ENCODE measurements around the gene ICE2.

DNA sequence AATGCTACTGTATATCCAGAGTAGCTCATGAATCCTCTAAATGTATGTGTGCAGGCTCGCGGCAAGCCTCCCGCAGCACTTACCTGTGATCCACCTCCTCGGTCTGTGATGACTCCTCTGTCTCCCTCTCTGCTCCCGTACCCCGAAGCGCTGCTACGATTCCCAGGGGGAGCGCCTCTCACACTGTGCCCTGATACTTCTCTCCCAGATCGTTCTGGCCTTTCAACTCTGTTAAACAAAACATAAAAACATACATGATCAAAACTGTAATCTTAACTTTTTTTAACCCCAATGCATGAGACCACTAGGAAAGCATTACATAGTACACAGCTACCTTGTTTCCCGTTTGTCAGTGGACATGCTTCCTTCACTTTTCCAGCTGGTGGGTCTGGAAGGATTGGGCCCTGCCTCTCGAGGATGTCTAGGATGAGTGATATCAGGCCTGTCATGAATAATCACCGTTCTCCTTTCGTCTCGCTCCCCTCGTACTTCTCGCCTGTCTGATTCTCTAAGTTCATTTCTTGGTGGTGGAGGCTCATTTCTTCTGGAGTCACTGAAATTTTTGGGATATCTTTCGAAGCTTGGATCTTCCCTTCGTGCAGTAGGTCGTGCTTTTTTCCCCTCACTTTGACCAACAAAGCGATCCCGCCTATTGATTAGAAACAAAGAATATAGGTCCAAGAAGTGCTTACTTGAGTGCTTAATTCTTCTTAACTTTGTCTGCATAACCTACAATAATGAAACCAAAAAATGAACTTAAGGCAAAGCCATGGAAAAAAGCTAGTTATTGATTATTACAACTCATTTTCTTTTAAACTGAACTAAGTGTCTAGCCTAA lies 46.4 kb downstream of the SLTM start:
- RAMPAGE, long total RNA, result no peak
- RRBS, result no CpG with 5 or more reads among the region's 22 CpGs

GRCh38 chr15:58889313-58890039 lies 44.0 kb downstream of the SLTM start:
- RAMPAGE, long total RNA, result no peak
- RRBS, result no CpG with 5 or more reads among the region's 9 CpGs

- RAMPAGE, long total RNA, result no peak
- RRBS, result no CpG with 5 or more reads among the region's 4 CpGs
These were observed 39.1 kb downstream of the SLTM start for GRCh38 chr15:58894327-58894764.

DNA sequence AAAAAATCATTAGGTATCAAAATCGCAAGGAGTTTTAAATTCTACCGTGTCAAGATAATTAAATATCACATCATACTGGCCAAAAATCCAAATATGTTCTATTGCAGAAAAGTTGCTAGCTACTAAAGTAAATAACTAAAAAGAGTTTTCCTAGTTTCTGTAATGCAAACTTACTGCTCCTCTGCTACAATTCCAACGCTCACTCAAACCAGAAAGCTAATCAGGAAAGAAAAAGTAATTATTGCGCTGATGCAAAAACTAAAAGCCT lies 918 bp downstream of the SLTM start:
- RAMPAGE, long total RNA, result no peak
- RRBS, result no CpG with 5 or more reads among the region's 4 CpGs

GRCh38 chr15:59168534-59169101 lies 38.0 kb upstream of the LDHAL6B start:
- RAMPAGE, long total RNA, result no peak
- RRBS, result no CpG with 5 or more reads among the region's 7 CpGs

GRCh38 chr15:59206997-59207405 lies 358 bp downstream of the LDHAL6B start:
- RAMPAGE, long total RNA, result no peak
- RRBS, result no CpG with 5 or more reads among the region's 18 CpGs

- RAMPAGE, long total RNA, result no peak
- RRBS, result no CpG with 5 or more reads among the region's 6 CpGs
These were observed 51.6 kb downstream of the LDHAL6B start for GRCh38 chr15:59258149-59258679.

DNA sequence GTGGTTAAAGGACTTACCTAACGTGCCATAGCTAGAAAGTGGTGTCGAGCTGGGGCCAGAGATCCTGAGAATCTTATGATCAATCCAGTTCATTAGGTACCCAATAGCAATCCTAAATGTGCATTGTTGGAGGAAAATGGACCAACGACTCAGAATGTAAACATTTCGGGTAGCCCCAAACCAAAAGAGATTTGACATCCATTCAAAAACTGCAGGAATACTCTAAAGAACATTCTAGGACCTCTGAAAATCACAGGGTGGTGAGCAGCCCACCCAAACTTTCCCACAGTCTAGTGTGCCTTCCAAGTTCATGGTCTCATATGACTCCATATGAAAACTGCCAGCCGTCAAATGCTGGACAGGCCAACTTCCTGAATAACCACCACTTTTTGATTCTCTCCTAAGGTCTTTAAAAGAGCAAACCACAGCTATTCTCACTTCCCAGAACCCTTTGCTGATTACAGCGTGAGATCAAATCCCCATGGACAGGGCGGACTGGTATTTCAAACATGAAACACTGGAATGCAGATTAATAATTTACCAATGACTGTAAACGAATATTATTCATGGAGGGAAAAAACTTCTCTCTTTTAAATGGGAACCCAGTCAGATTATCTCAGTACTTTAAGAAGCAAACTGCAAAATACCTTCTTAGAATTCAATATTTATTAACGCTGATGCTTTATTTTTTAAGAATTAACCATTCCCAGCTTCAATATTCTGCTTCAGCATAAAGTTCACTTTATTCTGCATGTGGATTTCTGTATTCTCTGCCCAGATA lies 43.2 kb downstream of the MYO1E start:
- RAMPAGE, long total RNA, result no peak
- RRBS, result no CpG with 5 or more reads among the region's 9 CpGs

GRCh38 chr15:59349550-59350584 lies 22.8 kb downstream of the MYO1E start:
- RAMPAGE, long total RNA, result no peak
- RRBS, result no CpG with 5 or more reads among the region's 5 CpGs

DNA sequence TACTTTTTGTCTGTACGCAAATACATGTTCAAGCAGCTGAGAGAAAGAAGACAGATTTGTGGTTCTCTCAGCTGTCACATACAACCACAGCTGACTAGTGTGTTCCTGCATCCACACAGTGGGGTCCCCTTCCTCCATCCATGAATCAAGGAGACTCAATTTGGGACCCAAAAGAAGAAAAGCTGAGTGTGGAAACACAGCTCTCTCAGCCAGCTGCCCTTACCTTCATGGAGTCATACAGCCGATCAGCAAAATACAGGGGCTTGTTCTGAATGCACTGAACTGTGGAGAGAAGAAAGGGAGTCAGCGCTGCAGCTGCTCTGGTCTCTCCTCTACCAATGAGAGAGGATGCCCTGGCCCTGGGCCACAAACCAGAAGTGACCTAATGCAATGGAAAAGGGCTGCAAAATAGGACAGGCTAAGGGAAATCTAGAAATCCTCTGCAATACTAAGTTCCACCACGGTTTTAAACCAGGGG lies 46.8 kb downstream of the ANXA2 start:
- RAMPAGE, long total RNA, result no peak
- RRBS, result no CpG with 5 or more reads among the region's 4 CpGs

DNA sequence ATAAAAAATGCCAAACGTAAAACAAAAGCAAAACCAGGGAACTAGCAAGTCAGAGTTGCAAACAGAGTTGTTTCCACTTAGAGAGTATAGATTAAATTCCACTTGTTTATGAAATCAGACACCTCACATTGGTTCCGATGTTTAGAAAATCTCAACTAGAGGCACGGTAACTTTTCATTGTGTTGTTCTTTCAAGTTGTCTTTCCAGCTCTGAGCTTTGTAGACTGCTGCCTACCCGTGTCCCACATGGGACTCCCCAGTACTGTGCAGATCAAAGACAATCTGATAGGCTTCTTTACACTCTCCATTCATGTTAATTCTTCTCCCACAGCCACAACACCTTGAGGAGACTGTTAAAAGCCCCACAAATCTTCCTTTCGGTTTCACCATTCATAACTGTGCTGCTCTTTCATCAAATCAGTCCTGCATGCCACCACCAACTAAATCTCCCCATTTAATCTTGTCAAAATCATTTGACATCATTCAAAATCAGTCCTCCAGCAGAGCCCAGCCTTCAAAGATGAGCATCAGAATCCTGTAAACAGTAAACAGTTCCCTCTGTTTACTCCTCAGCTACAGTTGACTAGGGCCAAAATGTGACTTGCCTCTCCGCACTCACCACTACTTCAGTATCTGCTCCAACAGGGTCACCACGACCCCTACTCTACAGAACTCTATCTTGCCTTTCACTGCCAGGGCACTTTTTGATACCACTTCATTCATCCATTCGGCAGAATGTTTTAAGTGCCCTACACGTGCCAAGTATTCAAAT lies 8.4 kb downstream of the ANXA2 start:
- RAMPAGE, long total RNA, result no peak
- RRBS, result no CpG with 5 or more reads among the region's 9 CpGs

- RAMPAGE, long total RNA, result no peak
- RRBS, result no CpG with 5 or more reads among the region's 13 CpGs
These were observed 4.9 kb downstream of the ANXA2 start for GRCh38 chr15:60392331-60393786.

- RAMPAGE, long total RNA, result no peak
- RRBS, result no CpG with 5 or more reads among the region's 8 CpGs
These were observed 2.6 kb downstream of the ANXA2 start for GRCh38 chr15:60394925-60395779.

GRCh38 chr15:60478788-60479783 lies at the start of gene ICE2:
ICE2 (minus strand) TSS chr15:60479142.
- RAMPAGE, long total RNA, result start-site peak on the minus strand at chr15:60479067-60479136, 132 and 195 reads in 2 replicates
- RRBS, result under 1% methylated on average over 6 of the region's 52 CpGs

- RAMPAGE, long total RNA, result no peak
- RRBS, result no CpG with 5 or more reads among the region's 1 CpG
These were observed 100.9 kb upstream of the ICE2 start for GRCh38 chr15:60579569-60580500.

DNA sequence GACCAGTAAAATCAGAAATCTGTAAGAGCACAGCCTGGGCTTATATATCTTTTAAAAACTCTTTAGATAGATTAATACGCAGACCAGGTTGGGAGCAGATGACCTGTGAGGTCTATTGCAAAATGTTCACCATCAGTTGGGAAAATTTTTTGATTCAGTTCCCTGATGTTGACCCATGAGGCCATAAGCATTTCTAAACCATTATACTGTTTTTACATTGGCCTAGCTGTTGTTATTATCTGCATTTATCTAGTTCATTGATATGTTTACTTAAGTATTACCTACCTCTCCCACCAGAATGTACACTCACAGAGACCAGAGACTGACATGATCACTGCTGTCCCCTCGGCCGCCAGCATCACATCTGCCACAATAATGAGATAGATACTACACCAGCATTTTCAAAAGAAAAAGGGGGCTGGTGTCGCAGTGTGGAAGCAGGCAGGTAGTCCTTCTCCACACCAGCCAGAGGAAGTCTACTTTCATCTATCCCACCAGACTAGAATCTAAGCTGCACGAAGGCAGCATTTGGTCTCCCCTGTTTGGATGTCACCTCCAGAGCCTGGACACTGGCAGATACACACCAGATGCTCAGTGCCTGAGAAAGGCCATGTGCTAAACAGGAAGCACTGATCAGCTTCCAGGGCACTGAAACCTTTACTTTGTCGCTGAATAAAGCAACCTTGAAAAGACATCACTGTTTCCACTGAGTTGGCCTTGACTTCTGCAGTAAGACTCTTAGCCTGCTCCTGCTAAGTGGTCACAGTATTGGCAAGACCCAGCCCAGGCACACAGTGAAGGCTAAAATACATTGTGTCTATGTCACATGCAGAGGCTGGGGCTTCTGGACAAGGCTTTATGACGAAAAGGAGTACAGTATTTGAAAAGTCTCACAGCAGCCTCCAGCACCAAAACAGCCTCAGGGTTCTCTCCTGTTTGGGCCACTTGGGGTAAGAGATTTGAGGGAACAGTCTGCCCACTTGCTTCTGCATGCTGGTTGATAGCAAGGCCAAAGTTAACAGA lies 104.1 kb upstream of the ICE2 start:
- RAMPAGE, long total RNA, result no peak
- RRBS, result no CpG with 5 or more reads among the region's 7 CpGs

DNA sequence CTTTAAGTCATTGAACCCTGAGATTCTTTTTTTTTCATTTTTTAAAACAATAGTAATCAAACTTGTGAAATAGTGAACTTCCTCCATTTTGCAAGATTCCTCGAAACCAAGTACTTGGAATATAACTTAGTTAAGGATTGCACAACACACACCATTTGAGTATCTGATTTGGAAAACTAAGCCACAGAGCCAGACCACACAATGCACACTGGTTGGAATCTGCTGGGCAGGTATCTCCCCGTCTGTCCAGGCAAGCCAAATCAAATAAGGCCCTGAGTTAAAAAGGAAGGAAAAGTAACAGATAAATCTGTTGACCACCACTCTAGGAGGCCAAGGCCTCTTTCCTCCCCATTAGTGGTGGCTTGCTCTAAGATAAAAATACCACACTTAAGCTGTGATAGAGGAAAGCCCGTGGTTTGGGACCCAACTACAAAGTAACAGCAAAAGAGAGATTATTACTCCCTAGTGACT lies 177.6 kb upstream of the ICE2 start:
- RAMPAGE, long total RNA, result no peak
- RRBS, result no CpG with 5 or more reads among the region's 3 CpGs

DNA sequence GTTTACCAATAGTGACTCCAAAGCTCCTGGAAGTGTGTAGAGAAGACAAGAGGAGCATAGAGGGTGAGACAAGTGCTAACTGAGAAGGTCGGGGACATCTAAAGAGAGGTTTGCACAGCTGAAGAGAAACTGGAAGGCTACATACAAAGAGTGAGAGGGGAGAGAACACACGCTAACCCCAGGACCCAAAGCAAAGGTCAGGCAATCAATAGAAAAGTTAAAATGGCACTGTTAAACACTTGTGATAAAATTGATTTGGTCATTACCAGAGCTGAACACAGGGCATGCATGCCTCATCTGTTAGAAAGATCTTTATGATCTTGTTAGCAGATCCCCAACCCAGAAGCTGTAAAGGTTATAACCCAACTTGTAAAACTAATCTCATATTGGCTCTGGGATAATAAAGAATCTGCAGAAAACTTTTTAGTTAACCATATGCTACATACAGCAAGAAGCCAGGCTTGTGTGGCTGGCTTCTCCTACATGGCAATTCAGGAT lies 212.6 kb upstream of the ICE2 start:
- RAMPAGE, long total RNA, result no peak
- RRBS, result no CpG with 5 or more reads among the region's 2 CpGs

GRCh38 chr15:60968841-60969945 lies 259.9 kb downstream of the RORA start:
- RAMPAGE, long total RNA, result no peak
- RRBS, result no CpG with 5 or more reads among the region's 4 CpGs

- RAMPAGE, long total RNA, result no peak
- RRBS, result no CpG with 5 or more reads among the region's 3 CpGs
These were observed 247.5 kb downstream of the RORA start for GRCh38 chr15:60981523-60982129.

Measured in kidney epithelial cell (primary cell).